Mesenchymal stem cell of adipose (primary cell): ENCODE results near the gene TMEM40.

GRCh38 chr3:11431683-11432285 lies 159.6 kb downstream of the ATG7 start:
- CAGE, long polyA plus RNA = no peak

GRCh38 chr3:11557150-11557811 lies 86.4 kb downstream of the VGLL4 start:
- CAGE, long polyA plus RNA = no peak

DNA sequence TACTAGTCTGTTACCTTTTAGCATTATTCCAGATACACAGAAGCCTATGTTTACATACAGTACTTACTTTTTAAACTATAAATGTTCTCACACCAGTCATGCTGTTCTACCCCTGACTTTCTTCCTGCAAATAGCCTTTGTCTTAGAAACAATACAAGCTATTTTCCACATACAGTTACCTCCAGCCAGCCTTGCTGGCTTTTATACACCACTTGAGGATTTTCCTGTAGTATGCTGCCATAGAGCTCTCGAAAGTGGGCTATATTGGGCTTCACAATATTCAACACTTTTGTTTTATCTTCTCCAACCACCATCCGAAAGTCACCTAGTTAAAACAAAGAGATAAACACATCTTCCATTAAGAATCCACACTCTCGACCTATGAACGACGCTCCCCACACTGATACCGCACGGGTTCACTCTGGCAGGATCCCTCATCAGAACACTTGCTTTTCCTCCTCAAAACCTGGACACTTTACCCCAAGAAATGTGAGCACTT lies 29.6 kb downstream of the TAMM41 start:
- CAGE, long polyA plus RNA = no peak

DNA sequence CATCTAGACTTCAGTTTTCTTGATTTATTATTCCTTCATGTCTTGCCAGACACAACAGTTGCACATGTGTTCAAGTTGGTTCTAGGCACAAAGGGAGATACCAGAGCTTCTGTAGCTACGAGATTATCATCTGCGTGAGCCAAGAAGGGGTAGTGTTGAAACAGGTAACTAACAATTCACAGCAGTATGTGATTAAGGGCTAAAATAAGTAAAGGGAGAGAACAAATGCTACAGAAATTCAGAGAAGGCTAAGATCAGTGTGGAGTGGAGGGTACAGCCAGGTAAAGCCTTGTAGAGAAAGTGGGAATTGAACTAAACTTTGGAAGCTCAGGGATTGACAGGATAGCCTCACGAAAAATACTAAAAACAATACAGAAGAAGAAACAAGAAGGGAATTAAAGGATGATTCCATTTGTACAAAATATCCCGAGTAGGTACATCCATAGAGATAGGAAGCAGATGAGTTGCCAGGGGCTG lies 13.0 kb downstream of the PPARG start:
- CAGE, long polyA plus RNA = no peak

DNA sequence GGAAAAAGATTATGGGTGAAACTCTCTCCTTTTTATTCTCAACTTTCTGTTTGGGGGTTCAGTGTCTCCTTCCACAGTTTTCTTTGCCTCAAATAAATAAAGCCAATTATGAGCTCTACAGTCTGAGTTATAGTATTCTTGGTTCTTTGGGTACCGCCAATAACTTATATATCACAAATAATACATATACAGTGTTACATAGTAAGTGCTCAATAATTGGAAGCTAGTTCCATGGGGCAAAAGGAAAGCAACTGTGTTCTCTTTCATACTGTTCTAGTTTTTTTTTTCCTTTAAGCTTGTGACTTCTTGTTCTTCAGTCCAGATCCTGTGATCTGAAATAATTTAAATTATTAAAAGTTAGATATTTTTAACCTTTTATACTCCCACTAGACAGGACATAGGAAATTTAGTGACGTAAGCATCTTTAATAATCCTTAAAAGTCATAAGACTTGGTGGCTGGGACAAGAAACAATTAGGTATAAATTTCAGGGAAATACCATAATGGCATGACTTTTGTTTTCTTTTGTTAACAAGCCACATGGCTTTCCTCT lies 29.8 kb downstream of the PPARG start:
- CAGE, long polyA plus RNA = no peak

GRCh38 chr3:12351204-12351743 lies 62.4 kb downstream of the PPARG start:
- CAGE, long polyA plus RNA = no peak

DNA sequence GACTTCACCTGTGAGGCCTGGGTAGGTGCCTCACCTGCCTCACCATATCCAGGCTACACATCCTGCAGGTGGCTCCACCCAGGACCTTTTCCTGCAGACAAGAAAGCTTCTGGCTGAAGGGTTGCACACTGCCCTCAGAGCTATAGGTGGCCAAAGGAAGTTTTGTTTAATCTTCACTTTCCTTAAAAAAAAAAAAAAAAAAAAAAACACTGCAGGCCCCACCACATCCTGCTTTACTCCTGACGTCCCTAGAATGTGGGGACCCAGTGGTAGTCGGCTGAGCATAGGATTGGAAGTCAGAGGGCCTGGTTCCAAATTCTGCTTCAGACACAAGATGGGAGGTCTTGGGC lies 2.8 kb downstream of the MKRN2OS start:
- CAGE, long polyA plus RNA = no peak

DNA sequence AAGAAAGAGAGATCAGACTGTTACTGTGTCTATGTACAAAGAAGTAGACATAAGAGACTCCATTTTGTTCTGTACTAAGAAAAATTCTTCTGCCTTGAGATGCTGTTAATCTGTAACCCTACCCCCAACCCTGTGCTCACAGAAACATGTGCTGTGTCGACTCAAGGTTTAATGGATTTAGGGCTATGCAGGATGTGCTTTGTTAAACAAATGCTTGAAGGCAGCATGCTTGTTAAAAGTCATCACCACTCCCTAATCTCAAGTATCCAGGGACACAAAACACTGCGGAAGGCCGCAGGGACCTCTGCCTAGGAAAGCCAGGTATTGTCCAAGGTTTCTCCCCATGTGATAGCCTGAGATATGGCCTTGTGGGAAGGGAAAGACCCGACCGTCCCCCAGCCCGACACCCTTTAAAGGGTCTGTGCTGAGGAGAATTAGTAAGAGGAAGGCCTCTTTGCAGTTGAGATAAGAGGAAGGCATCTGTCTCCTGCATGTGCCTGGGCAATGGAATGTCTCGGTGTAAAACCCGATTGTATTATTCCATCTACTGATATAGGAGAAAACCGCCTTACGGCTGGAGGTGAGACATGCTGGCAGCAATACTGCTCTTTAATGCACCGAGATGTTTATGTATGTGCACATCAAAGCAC lies 10.3 kb upstream of the RAF1 start:
- CAGE, long polyA plus RNA = no peak

- CAGE, long polyA plus RNA = no peak
Measured at GRCh38 chr3:12759093-12759767, at the start of gene TMEM40. TMEM40 (minus strand) TSS chr3:12759259.

DNA sequence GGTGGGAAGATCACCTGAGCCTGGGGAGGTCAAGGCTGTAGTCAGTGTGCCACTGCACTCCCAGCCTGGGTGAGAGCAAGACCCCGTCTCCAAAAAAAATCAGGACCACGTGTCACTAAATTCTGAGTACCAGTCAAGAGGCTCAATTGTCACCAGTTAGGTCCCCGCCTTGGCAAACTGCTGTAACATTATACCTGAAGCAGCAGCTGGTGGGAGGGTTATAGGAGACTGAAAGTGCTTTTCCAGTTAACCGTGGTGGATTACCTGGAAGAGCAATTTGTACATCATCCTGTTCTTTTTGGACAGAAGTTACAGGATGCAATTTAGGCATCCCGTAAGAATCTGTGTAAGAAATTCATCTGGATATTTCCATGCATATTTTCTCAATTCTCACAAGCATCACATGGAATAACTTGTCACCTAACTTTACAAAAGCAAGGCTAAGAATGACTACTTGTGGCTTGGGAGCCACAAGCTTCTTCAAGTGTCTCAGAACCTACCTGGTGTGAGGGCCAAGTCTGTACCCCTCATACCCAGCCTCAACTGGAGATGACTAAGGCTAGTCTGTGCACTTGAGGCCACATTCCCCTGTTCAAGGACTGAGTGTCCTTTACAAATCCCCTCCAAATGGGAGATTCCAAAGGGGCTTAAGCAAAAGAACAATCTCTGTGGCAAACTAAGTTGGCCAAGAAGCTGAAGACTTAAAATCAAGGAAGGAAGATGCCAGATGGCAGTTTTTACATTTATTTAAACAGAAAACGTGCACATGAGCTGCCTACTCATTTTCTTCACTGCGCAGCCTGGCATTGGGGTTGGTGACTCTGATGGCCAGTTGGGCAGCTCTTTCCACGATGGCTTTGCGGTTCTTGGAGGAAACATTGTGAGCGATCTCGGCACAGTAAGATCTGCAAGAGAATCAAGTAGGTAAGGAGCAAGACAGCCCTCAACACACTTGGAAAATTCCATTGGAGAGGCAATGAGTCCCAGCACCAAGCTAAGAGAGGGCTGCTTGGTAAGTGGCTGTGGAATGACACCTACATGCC lies 5.7 kb downstream of the RPL32 start:
- CAGE, long polyA plus RNA = no peak

DNA sequence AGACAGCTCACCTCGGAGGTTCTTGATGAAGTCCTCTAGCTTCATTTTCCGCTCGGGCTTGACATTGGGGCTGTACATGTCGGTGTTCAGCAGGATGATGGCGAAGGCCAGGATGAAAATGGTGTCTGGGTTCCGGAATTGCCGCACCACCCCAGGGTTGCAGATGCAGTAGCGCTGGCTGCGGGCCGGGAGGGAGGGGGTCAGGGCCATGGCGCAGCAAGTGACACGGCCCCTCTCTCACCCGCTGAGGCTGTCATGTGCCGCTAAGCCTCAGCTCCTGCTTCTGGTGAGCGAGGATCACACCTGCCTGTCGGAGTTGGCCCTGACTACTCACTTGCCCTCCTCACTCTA lies 79.0 kb upstream of the RPL32 start:
- CAGE, long polyA plus RNA = no peak

- CAGE, long polyA plus RNA = no peak
Measured at GRCh38 chr3:12952988-12953886, 111.9 kb upstream of the RPL32 start.

GRCh38 chr3:12959657-12960314 lies 113.4 kb downstream of the IQSEC1 start:
- CAGE, long polyA plus RNA = no peak

- CAGE, long polyA plus RNA = no peak
Measured at GRCh38 chr3:12976422-12977116, 96.7 kb downstream of the IQSEC1 start.

DNA sequence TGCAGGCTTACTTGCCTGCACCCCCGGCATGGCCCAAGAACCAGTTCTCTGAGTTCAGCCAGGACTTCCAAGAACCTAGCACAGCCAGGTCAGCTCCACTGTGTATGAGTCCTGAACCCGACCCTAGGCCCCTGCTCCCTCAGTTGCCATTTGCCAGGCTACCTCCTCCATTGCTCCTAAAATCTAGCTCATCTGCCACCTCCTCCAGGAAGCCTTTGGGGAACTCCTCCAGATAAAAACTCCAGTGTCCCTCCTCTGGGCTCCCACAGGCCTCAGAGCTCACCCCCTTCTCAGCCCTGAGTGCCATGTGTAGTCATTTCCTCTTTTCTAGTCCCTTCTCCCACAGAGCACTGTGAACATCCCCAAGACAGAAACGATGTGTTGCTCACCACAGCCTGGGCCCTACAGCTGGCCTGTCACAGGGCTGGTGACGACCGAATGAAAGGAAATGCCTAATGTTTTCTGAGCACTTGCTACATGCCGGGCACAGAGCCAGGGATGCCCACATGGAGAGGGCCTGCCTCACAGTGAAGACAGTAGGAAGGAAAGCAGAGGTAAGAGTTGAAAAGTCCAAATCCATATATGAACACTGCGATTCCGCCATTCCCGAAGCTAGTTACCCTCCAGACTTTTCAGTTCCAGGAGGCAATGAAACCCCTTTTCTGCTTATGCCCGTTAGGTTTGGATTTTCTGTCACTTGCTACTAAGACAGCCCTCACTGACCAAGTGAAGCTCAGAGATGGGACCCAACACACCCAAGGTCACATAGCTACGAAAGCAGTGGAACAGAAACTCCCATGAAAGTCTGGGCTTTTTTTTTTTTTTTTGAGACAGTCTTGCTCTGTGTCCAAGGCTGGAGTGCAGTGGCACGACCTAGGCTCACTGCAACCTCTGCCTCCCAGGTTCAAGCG lies 60.8 kb downstream of the IQSEC1 start:
- CAGE, long polyA plus RNA = no peak

- CAGE, long polyA plus RNA = no peak
Measured at GRCh38 chr3:13017672-13018657, 55.3 kb downstream of the IQSEC1 start.

DNA sequence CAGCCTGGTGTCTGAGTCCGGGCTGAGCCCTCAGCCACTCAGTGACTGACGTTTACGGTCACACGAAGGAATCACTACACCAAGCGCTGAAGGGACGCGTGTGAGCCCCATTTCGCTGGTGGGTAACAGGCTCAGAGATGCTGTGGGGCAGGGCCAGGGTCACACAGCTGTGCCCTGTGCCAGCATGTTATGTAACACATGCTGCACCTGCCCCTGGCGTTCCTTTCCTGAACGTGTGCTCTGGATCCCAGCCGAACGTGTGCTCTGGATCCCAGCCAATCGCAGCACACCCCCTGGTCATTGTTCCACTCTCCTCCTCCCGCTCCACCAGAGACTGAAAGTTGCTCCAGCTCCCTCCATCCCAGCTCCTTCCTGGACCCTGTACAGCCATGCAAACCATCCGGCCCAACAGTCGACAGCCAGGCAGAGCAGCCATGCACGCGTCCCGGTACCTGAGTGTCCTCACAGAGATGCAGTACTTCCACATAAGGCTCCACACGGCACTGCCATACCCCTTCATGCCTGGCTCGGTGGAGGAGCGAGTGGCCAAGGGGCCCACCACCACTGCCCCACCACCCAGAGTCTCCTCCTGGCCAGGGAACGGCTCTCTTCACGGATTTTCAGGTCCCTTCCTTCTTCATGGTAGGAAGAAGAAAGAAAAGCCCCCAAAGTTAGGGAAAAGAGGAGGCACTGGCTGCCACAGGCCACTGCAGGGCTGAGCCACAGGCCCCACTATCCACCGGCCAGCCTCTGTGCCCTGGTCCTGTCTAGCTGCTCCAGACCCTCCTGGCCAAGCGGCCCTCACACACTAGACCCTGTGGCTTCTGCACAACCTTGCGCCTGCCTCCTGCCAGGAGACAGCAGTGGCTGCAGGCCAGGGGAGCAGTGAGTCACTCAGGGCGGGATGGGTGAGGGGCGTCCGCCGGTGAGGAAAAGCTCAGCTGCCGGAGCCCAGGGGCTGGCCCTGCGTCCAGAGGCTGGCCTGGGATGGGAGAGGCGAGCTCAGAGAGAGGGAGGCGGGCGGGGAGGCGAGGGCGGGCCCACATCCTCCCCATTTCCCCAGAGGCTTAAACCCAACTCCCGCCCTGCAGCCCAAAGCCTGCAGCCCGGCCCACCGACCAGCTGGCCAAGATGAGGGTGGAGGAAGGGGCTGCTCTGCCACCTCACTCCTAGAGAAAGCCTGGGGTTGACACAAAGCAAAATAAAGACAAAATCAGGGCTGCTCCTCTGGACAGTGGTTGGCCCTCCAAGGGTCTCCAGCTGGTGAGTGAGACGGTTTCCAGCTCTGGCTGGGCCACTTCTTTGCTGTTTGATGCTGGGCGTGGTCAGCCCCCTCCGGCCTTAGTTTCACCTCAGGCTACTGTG lies 51.2 kb downstream of the IQSEC1 start:
- CAGE, long polyA plus RNA = no peak

- CAGE, long polyA plus RNA = no peak
Measured at GRCh38 chr3:13025054-13025491, 48.2 kb downstream of the IQSEC1 start.

DNA sequence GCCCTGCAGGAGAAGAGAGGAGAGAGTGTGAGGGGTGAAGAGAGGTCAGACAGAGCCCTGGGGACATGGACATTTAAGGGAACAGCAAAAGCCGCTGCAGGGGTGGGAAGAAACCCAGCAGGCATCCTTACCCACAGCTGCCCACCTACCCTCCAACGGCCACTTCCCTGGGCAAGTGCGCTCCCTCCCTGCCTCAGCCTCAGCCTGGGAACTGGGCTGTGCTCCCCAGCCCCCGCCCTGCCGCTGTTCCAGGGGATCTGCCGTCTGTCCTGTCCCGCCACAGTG lies 7.2 kb upstream of the IQSEC1 start:
- CAGE, long polyA plus RNA = no peak

DNA sequence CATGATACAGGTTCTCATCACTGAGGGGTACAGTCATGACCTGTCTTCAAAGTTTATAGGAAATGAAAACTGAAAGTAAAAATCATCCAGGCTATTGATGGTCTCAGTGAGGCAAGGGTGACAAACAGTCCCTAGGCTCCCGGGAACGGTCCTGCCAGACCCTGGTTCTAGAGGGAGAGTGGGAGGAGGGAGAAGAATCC lies 76.5 kb upstream of the IQSEC1 start:
- CAGE, long polyA plus RNA = no peak